Occipital lobe (tissue), 2 donors: ENCODE data around the gene NNMT.

DNA sequence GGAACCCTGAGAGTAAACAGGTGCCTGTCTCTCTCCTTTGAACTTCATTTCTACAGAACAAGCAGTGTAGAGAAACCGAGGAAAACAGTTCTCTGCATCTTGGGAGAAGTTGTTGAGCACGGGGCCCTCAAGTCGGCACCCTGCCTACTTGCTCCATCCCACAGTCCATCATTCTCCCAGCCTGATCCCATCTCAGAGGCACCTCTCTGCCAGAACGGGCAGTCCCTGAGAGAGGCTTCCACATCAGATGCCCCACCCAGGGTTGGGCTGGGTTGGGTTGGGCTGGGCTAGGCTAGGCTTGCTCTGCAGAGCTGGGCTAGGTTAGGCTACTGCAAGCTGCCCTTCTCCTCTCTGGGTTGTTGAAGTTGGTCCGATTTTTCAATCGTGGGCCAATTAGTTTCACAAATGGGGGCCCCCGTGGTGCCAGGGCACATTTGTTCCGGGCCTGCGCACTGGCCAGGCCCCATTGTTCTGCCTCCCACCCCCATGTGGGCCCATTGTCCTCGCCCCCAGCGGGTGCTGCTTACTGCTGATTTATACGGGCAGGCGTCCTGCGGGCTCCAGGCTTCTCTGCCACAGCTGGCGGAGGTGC, 63.8 kb upstream of the NNMT start:
- RAMPAGE, long total RNA = no peak

DNA sequence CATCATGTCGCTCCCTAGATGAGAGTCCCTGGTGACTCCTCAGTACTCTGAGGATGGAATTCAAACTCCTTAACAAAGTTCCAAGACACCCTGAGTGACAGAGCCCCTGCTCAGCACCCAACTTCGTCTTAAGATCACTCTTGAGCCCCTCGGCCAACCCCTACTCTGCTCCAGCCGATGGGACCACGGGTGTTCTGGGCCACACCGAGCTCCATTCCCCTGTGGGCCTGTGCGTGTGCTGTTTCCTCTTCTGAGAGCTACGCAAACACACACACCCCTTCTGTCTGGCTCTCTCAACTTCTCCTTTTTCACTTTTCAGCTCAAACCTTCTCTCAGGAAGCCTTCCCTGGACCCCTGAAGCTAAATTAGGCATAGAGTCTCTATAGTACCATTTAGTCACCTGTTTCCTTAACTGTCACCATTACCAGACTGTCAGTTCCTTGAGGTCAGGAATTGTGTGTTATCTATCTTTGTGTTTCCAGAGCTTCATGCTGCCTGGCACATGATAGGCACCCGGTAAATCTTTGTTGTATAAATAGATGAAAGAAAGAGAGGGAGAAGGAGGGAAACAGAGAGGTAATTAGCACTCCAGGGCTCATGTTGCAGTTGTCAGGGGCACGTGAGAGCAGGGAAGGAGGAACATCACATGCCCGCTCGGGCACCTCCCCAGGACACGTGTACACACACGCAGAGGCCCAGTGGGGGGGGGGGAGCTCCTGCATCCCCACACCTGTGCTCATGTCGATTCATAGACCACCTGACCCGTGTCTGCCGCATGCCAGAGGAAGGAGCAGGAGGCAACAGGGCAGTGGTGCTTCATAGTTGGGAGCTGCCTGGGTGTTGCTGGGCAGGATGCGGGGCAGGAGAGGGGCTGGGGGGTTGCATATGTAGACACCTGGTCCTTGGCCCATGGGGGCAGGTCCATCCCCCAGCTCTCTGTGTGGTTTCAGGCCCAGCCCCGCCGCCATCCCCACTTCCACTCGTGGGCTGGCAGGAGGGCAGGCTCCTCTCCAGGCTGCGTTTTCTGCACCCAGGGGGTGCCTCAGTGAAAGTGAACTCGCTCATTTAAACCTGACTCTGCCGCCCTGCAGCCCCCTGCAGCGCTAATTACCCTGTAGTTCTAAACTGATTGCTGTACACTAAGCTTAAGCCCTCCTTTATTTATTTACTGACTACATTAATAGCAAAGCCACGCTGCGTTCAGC, 37.1 kb upstream of the NNMT start:
- RAMPAGE, long total RNA = no peak

GRCh38 chr11:114285464-114286370, 10.5 kb upstream of the NNMT start:
- RAMPAGE, long total RNA = no peak

DNA sequence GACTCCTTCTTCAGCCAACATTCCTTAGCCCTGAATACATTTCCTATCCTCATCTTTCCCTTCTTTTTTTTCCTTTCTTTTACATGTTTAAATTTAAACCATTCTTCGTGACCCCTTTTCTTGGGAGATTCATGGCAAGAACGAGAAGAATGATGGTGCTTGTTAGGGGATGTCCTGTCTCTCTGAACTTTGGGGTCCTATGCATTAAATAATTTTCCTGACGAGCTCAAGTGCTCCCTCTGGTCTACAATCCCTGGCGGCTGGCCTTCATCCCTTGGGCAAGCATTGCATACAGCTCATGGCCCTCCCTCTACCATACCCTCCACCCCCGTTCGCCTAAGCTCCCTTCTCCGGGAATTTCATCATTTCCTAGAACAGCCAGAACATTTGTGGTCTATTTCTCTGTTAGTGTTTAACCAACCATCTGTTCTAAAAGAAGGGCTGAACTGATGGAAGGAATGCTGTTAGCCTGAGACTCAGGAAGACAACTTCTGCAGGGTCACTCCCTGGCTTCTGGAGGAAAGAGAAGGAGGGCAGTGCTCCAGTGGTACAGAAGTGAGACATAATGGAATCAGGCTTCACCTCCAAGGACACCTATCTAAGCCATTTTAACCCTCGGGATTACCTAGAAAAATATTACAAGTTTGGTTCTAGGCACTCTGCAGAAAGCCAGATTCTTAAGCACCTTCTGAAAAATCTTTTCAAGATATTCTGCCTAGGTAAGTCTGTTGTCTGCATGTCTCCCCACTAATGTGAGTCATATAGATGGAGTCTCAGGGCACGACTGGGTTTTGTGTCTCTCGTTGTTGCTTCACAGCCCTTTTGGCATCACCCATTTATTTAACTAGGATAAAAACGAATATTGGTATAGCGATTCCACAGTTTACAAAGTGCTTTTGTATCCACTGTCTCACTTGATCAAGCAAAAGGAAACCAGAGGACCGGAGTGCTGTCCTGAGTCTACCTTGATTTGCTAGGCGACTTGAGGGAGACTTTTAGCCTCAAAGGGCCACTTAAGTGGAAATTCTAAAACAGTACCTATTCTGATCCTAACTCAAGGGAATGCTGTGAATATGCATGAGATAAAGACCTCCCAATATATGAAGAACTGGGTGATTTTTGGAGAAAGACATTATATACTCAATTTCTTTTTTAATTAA, at the start of gene NNMT:
Gene NNMT (plus strand): TSS at position 408 of the 1,160 bp plus-strand sequence.
- RAMPAGE, long total RNA = no peak

DNA sequence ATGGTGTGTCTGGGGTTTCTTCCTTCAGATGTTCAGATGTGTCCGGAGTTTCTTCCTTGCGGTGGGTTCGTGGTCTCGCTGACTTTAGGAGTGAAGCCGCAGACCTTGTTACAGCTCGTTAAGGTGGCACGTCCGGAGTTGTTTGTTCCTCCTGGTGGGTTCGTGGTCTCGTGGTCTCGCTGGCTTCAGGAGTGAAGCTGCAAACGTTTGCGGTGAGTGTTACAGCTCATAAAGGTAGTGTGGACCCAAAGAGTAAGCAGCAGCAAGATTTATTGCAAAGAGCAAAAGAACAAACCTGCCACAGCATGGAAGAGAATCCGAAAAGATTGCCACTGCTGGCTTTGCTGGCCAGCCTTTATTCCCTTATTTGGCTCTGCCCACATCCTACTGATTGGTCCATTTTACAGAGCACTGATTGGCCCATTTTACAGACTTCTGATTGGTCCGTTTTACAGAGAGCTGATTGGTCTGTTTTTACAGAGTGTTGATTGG, 27.1 kb upstream of the NXPE2 start:
- RAMPAGE, long total RNA = no peak

- RAMPAGE, long total RNA = no peak
Measured at GRCh38 chr11:114891883-114892339, 213.6 kb downstream of the NXPE2 start.

DNA sequence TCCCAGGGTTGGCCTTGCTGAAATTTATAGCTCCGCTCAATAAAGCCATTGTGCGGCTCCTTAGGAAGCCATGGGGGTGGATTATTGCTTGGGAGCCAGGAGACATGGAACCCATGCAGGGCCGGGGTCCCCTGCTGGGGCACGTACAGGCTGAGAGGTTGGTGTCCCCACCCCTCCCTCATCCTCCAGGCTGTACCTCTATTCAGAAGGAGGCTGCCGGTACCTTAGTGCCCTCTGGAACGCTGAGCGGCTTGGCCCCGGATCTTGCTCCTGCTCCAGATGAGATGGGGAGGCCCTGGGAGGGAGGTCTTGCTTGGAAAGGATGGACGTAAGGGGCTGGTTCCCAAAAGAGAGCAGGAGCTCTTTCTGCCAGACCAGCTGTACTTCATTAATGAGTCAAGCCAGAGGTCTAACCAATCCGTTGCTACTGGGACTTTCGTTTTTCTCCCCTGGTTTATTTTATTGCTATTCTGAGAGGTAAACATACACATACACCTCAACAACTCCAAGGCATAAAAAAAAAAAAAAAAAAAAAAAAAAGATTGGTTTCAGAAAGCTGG, 212.9 kb upstream of the CADM1 start:
- RAMPAGE, long total RNA = no peak

GRCh38 chr11:116147719-116148046, 625.1 kb downstream of the BUD13 start:
- RAMPAGE, long total RNA = no peak

- RAMPAGE, long total RNA = no peak
Measured at GRCh38 chr11:116193182-116194401, 579.2 kb downstream of the BUD13 start.

DNA sequence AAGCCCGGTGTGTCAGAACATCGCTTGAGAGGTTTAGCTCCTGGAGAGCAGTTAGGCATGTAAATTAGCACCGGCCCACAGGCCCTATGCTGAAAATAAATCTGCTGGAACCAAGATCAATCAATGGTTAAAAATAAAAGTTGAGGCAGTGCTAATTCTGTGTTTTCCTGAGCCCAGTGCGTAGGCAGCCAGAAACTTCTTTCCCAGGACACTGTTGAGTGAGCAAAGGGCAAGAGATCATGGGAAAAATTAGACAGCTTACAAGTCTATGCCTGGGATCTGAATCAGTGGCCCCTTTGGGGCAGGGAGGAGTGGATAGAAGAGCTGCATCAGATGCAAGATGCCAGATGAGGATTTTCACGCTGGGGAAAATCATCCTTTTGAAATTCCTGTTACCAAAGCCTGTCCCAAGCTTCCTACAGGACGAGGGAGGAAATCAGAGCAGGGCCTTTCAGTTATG, 539.2 kb downstream of the BUD13 start:
- RAMPAGE, long total RNA = no peak

DNA sequence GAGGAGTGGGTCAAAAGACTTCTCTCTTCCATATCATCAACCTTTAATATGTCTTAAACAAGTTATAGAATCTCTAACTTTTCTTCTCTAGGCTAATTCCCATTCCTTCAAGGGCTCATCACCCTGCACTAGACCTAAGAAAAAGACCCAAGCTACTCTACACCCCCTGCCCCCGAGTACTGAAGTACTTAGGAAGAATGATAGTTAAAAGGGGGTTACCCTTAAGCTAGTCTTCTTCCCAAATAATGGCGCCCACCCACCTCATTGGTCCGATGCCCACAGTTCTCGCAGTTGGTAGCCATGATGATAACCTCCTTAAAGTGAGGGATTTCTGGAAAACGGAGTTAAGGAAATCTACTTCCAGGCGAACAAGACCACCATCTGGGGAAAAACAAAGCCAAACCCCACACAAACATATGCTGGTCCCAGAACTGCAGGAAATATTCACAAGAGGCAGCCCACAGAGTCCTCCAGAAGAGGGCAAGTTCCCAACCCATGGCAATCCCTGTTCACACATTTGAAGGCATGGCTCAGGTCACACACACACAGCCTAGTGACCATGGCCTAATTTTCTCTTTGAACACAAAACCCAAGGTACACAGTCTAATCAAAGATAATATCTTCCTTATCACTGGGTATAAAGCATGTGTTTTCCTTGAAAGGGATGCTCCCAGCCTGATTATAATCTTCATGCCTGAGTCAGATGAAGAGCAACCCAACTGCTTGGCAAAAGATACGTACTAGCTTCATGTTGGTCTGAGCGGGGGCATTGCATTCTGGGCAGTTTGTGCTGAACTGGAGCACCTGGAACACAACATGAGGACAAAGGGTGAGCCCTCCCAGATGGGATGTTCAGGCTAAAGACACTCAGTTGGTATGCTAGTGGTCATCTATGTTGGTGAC, 3.5 kb downstream of the ZPR1 start:
- RAMPAGE, long total RNA = no peak

- RAMPAGE, long total RNA = no peak
Measured at GRCh38 chr11:116788557-116788920, 716 bp upstream of the ZPR1 start.

DNA sequence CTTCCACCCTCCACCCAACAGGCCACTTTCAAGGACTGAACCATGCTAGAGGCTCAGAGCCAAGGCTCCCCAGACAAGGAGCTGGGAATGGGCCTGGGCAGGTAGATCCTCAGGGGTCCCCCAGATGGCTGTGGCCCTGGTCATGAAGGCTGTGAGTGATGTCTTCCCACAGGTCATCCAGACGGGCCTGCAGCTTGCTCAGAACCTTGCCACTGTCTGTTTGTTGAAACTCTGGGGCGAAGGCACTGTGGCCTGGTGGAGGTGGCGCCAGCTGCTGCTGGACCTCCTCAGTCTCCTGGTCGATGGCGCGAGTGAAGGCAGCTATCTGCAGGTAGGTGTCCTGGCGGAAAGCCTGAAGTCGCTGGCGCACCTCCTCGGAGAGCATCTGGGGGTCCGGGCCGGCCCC, 1.7 kb downstream of the APOA5 start:
- RAMPAGE, long total RNA = no peak

- RAMPAGE, long total RNA = no peak
Measured at GRCh38 chr11:116826021-116826569, 3.0 kb upstream of the APOA4 start.

DNA sequence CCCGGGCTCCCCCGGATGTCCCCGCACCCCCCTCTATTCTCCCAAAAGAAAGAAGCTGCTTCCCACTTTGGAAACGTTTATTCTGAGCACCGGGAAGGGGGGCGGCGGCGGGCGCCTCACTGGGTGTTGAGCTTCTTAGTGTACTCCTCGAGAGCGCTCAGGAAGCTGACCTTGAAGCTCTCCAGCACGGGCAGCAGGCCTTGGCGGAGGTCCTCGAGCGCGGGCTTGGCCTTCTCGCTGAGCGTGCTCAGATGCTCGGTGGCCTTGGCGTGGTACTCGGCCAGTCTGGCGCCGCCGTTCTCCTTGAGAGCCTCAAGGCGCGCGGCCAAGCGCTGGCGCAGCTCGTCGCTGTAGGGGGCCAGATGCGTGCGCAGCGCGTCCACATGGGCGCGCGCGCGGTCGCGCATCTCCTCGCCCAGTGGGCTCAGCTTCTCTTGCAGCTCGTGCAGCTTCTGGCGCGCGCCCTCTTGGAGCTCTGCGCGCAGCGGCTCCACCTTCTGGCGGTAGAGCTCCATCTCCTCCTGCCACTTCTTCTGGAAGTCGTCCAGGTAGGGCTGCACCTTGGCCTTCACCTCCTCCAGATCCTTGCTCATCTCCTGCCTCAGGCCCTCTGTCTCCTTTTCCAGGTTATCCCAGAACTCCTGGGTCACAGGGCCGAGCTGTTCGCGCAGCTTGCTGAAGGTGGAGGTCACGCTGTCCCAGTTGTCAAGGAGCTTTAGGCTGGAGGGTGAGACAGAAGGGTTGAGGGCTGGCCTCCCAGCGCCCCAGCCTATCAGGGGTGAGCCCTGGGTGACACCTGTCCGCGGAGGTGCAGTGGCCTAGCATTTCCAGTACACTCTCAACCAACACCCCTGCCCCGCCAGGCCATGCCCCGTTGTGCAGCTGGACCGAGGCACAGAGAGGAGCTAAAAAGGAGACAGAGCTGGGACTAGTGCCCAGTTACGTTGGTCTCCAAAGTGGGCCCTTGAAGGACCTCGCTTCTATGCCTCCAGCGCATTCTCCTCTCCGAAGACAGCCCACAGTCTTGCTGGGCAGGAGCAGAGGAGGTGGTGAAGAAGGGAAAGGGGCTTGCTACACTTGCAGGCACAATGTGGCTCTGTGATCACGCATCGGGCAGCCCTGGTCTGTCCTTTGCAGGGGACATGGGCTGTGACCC, 1.4 kb downstream of the APOA1 start:
- RAMPAGE, long total RNA = start-site peak on the minus strand centred at position 367 of the sequence, 89 bp wide, 16 and 10 reads in 2 replicates

DNA sequence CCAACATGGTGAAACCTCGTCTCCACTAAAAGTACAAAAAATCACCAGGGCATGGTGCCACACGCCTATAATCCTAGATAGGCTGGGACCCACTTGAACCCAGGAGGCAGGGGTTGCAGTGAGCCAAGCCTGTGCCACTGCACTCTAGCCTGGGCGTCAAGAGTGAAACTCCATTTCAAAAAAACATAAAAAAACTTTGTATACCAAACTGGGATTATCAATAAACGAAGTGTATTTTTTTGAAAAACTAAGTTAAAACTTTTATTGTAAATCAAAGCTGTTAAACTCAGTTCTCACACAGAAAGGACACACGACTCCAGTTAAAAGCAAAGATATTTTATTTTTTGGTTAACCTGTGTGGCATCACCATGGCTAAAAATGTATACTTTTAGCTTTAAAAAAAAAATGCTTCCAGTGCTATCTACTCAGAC, 84.9 kb downstream of the SIK3 start:
- RAMPAGE, long total RNA = no peak

GRCh38 chr11:117096346-117097064, 1.7 kb downstream of the SIK3 start:
- RAMPAGE, long total RNA = no peak

GRCh38 chr11:117145023-117145793, 1.1 kb downstream of the PAFAH1B2 start:
- RAMPAGE, long total RNA = no peak

DNA sequence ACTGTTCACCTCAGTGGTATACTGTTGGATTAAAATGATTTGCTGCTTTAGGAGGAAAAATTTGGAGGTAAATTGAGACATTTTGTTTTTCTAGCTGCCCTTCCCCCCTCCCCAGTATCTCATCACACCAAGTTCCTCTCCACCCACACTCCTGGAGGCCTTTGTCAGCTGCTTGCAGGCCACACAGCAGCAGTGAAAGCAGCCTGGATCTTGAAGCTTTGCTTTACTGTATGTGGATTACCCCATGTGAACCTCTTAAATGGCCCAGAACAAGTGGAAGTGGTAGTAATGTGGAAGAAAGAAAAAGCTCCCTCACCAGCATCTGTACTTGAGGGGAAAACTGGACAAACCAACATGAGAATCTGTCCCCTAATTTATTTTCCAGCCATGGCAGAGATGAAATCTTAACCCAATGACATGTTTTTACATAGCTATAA, 6.7 kb upstream of the SIDT2 start:
- RAMPAGE, long total RNA = no peak

- RAMPAGE, long total RNA = no peak
Measured at GRCh38 chr11:117204884-117205162, 5.7 kb downstream of the TAGLN start.